H9 (cell line): ENCODE data around the gene EIF2AK3.

DNA sequence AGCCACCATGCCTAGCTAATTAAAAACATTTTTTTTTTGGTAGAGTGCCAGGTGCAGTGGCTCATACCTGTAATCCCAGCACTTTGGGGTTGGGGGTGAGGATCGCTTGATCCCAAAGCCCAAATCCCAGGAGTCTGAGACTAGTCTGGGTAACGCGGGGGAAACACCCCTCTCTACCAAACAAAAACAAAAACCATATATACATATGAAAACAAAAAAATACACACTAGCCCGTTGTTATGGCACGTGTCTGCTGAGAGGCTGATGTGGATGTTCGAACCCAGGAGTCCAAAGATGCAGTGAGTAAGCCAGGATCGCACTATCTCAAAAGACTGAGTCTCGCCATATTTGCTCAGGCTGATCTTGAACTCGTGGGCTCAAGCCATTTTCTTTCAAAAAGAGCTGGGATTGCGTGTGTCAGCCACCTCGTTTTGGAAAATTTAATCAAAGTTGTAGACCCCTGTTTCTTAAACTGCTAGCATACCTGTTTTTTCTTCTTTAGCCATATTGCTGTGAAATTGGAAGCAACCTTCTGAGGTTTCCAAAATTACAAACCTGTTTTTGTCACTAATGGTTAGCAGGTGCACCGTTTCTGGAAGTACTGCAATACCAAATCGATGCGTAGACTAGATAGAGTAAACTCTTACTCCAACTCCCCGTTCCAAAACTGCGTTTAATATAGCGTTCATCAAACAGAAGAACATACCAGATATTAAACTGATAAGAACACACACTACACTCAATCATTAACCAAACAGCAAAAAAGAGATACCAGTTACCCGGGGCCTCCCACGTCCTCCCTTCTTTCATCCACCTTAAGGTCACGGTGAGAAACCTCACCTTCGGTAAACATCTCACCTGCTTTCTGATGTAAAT is 39.6 kb downstream of the KRCC1 start:
- PRO-cap, result unidirectional peak, minus-strand start at position 496 of the sequence; unidirectional peak, minus-strand start at position 657 of the sequence; bidirectional peak, plus-strand start outside the sequence, minus-strand start at position 770 of the sequence

- PRO-cap, result no peak
These were observed 2.4 kb downstream of the KRCC1 start for GRCh38 chr2:88053118-88053689.

DNA sequence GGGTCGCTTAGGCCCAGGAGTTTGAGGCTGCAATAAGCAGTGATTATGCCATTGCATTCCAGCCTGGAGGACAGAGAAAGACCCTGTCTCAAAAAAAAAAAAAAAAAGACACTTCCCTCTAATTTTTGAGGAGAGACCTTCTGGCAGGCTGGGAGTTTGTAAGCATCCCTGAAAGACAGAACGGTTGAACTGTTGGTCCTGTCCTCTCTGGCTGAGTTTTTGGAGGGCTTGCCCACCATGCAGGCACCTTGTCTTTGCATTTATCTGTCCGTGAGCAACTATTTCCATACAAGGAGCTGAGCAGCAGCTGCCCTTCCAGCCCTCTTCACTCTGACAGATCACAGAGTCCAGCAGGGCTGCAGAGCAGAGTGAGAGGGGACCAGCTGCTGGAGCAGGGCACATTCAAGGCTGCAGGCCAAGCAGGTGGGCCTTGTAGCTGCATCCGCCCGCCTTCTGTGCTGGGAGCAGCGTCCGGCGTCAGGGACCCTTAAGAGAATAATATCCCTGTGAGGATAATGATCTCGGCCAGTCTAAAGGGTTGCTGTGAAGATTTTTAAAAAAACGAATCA is 9.4 kb downstream of the SMYD1 start:
- PRO-cap, result no peak

GRCh38 chr2:88099660-88100348 is 28.1 kb downstream of the FABP1 start:
- PRO-cap, result no peak

DNA sequence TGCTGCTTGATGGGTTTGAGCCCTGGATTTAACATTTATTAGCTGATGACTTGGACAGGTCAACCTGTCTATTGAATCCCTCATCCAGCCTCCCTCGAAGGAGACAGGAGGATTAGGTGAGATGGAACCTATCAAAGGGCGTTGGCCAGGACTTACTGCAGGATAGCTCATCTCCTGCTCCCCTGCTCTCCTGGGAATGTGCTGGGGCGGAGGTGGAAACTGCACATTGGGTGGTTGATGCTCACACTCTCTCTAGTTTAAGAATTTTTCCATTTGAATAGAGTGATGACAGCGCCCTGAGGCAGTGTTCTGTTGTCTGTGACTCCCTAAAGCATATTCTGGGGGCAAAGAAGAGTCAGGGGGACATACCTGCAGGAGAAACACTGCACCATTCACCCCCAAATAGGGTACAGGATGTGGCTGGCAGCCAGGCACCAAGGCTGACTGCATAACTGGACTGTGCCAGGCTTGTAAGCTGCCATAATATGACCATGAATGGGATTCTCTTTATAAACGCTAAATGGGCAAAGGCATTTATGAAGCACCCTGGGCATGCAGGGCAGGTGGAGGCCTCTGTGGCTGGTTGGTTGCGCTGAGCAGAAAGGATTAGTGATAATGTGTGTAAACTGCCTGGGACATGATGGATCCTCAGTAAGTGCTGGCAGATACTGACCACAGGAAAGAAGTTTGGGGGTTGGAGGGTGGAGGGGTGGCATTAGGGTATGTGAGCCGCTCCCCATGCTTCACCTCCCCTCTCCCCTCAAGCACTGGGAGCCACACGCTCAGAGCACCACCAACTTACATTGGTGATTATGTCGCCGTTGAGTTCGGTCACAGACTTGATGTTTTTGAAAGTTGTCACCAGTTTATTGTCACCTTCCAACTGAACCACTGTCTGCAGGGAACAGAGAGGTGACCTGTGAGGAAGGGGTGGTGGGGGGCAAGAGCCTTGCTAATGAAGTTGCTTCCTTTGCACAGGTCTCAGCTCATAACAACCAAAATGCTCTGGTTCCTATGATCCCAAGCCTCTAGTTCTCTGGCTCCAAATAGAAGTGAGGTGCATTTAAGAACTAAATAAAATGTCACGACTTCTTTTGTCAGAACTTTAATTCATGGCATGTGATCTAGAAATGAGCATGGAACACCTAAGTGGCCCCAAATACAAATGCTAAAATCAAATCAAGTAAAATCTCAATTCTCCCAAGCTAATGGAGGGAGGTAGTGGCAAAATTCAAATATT is 3.8 kb downstream of the FABP1 start:
- PRO-cap, result no peak

DNA sequence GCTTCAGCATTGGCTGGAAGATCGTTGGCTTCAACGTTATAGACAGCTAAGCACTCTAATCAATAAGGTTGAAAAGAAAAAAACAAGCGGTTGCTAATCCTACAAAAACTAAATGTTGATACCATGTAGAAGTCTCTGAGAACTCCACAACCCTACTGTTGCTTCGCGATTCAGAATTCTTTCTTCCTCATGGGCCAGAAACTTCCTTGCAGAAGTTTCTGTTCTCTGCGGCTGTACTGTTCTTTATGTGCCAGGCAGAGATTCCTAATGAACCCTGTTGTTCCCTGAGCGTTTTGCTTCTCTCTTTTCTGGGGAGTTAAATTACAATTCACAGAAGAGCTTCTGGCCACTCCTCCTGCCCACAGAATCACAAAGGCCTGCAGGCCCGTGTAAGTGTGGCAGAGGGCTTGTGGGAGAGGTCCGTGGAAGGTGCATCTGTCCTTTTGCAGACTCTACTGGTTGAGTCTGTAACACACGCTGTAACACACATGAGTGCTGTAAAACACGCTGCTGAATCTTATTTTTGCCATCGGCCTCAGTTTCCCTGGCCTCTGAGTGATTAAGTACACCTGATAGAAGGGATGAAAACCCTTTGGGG is 1.7 kb upstream of the THNSL2 start:
- PRO-cap, result no peak

- PRO-cap, result no peak
These were observed 11.3 kb downstream of the EIF2AK3 start for GRCh38 chr2:88615710-88616563.

DNA sequence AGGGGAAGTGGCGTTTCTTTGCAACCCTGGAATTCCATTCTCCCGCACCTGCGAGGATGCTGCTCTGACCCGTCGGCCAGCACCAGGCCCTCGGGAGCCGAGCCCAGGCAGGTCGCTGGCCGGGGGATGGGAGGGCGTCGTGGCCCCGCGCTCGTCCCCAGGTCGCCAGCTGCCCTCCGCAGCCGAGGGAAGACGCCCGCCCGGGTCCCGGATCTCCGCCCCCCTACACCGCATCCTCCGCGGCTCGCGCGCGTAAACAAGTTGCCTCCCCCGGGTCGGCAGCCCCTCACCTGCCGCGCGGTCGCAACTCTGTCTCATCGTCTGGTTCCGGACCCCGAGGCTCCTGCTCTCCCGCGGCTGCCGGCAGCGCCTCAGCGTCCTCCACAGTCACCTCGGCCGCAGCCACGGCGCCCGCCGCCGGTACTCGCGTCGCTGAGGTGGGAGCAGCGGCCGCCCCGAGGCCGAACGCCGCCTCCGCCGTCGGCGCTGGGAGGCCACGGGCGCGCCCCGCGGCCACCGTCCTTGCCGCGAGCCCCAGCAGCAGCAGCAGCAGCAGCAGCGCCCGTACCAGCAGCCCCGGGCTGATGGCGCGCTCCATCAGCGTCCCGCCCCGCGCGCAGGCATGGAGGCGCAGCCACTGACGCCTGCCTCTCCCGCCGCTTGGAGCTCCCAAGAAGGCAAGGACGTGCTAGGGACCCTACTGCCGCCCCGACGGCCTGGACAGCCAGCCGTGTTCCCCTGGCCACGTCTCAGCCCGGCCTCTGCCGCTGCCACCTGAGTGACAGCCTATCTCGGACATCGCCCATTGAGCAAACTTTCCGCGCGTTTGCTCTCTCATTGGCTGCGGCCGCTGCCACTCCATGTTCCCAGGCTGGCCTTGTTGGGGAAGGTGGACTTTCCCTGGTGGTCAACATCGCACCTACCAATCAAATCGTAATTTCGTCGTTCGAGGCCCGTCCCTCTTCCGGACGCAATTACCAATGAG is at the start of gene EIF2AK3:
Gene EIF2AK3 (minus strand): TSS at position 788 of the 985 bp plus-strand sequence.
- PRO-cap, result bidirectional peak, plus-strand start at position 85 of the sequence, minus-strand start at position 66 of the sequence; bidirectional peak, plus-strand start at position 317 of the sequence, minus-strand start at position 316 of the sequence; bidirectional peak, plus-strand start outside the sequence, minus-strand start at position 769 of the sequence

- PRO-cap, result bidirectional peak, plus-strand start at chr2:88691839, minus-strand start at chr2:88691461
These were observed 200 bp upstream of the RPIA start for GRCh38 chr2:88691355-88691591.

GRCh38 chr2:88754139-88754750 is 62.8 kb downstream of the RPIA start:
- PRO-cap, result no peak

- PRO-cap, result no peak
These were observed 141.1 kb downstream of the RPIA start for GRCh38 chr2:88832500-88832995.

- PRO-cap, result no peak
These were observed 165.1 kb downstream of the RPIA start for GRCh38 chr2:88856327-88857178.

DNA sequence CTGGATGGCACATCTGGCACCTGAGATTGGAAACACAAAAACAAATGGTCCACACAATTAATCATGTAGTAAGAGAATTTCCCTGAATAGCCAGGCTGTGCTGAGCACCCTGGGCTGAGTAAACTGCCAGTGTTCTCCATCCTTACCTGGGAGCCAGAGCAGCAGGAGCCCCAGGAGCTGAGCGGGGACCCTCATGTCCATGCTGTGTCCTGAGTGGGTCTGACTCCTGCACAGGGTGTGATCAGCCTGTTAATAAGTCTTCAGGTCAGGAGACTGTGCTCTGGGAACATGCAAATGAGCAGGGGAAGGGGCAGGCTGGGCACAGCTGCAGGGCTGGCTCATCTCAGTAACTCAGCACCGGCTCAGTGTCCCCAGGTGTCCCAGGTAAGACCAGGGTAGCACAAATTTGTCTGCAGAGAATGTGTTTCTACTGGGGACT is 275.1 kb downstream of the RPIA start:
- PRO-cap, result no peak

DNA sequence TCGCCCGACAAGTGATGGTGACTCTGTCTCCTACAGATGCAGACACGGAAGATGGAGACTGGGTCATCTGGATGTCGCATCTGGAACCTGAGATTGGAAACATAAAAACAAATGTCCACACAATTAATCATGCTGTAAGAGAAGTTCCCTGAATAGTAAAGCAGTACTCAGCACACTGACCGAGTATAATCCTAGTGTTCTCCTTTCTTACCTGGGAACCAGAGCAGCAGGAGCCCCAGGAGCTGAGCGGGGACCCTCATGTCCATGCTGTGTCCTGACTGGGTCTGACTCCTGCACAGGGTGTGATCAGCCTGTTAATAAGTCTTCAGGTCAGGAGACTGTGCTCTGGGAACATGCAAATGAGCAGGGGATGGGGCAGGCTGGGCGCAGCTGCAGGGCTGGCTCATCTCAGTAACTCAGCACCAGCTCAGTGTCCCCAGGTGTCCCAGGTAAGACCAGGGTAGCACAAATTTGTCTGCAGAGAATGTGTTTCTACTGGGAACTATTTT is 349.0 kb downstream of the RPIA start:
- PRO-cap, result no peak

GRCh38 chr2:89046417-89046653 is 354.9 kb downstream of the RPIA start:
- PRO-cap, result no peak

DNA sequence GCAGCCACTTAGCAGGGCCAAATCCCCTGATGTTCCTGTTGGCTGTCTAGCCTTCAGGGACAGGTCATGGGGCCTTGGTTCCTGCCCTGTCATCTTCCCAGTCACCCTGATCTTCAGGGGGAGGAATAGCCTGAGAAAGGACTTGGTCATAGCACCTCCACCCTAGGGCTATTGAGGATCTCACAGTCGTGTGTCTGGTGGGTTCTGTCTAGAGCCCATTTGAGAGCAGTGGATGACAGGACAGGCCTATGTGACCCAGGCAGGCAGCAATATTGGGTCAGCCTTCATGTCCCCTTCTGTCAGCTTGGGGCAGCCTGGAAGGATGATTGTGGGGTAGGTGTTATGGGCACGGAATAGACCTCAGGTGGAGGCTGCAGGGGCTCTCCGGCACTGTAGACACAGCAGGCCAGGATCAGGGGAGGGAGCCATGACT is 2815.7 kb upstream of the AQP7B start:
- PRO-cap, result no peak

- PRO-cap, result no peak
These were observed 384.0 kb upstream of the AQP7B start for GRCh38 chr2:94203087-94203580.

GRCh38 chr2:94857195-94857708 is 14.0 kb upstream of the TEKT4 start:
- PRO-cap, result no peak

DNA sequence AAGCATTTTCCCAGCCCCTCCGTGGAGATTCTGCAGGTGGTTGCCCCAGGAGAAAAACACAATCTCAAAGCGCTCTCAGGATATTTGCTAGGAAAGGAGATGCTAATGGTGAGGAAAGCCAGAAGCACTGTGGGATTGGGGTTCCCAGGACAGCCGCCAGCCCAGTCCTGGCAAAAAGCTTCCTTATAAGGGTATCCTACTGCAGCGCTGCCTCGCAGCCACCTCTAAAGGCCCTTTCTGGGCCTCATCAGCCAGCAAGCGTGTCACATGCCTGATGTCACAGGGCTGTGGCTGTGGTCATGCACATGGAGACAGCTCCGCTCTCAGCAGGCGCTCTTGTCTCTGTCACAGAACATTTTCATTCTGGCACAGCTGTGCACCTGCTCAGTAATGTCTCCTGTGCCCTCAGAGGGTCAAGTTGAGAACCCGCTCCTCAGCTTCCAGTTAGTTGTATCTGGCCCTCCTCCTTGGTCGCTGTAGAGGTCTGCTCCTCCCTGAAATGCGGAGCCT is 17.7 kb upstream of the MAL start:
- PRO-cap, result no peak

GRCh38 chr2:95076682-95077255 is 44.8 kb downstream of the MRPS5 start:
- PRO-cap, result bidirectional peak, plus-strand start at chr2:95076896, minus-strand start at chr2:95076754; bidirectional peak, plus-strand start at chr2:95076992, minus-strand start at chr2:95077027